Paraaortic lymph node (tissue), 1 donor: ENCODE results near the genes PAK1IP1 and TMEM170B.

- PRO-cap = no peak
These were observed 62.3 kb downstream of the GCNT2 start for GRCh38 chr6:10583206-10584066.

DNA sequence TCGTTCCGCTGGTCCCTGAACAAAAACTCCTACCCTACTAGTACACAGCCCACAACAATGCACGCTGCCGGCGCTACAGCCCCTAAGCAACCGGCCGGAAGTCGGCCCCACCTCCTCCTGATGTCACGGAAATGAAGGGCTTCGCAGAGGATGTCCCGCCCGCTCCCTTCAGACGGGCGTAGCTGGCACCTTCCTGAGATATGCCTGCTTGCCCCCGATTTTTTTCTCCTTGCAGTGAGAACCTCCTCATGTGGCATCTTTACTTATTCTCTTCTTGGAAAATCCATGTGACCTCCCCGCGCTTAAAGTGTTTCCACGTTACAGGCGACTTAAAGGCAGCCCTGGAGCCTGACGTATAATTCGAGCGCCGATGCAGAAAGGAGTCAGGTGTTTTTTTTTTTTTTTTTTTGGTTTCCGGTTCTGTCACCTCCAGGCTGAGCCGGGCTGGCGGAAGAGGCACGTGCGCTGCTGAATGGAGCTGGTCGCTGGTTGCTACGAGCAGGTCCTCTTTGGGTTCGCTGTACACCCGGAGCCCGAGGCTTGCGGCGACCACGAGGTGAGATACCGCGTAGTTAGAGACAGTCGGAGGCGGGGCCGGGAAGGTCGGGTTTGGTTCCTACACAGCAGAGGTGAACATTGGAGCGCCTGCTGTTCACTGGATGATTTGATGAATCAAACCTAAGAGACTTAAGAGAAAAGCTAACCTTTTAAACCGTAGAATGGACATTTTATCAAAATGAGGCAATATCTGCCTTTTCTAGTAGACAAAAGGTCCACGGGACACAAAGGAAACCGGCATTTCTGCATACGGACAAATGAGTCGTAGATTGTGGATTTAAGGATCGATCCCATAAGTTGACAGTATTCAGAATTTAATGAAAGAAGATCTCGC is at the start of gene PAK1IP1:
Gene PAK1IP1, plus strand, starts transcription at position 459 of the 892 bp plus-strand sequence.
- PRO-cap = bidirectional peak, plus-strand start at position 432 of the sequence, minus-strand start at position 103 of the sequence

DNA sequence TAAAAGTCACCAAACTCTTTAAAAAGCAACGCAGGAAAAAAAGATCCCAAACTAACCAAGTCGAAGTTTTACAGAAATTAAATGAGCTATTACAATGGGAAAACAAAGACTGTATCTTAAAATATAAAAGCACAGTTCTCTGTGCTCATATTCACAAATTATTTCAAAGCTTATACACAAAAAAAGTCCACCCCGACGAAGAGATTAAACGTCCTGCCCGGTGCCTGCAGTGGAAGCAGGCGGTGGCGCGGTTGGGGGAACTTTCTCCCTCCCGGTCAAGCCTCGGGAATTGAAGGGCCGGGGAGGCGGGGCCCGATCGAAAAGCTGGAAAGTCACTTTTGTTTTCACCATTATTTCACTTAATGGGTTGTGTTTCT is 1.1 kb downstream of the MAK start:
- PRO-cap = no peak

GRCh38 chr6:11042946-11044117 is 773 bp downstream of the ELOVL2 start:
- PRO-cap = no peak

DNA sequence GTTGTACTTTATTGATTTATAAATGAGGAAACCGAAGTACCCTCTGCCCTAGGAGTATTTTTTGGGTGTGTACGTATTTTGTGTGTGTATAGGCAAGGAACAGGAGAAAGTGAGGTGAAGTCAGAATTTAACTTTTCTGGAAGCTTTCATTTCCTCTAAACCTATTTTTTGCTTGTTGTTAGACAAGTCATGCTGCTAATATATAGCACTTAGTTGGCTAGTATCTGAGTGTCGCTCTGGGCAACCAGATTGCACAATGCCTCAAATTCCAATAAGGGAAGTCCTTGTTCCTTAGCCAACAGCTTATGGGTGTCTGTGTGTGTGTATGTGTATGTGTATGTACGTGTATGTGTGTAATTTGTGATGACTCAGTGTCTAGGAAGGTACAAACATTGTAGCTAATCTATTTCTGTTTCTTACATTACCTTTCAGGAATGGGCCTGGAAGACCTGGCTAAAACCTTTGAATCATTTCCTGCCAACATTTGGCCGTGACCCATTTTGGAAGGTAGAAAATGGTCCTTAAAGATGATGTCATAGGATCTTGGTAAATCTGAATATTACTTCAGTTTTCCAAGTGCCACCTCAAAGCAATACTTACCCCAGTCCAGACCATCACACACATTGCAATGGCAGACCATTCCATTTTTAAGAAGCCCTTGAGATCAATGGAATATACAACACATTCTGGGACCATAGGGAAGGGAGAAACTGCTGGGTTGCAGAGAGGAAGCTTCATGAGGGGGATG is 25.3 kb downstream of the NEDD9 start:
- PRO-cap = no peak

DNA sequence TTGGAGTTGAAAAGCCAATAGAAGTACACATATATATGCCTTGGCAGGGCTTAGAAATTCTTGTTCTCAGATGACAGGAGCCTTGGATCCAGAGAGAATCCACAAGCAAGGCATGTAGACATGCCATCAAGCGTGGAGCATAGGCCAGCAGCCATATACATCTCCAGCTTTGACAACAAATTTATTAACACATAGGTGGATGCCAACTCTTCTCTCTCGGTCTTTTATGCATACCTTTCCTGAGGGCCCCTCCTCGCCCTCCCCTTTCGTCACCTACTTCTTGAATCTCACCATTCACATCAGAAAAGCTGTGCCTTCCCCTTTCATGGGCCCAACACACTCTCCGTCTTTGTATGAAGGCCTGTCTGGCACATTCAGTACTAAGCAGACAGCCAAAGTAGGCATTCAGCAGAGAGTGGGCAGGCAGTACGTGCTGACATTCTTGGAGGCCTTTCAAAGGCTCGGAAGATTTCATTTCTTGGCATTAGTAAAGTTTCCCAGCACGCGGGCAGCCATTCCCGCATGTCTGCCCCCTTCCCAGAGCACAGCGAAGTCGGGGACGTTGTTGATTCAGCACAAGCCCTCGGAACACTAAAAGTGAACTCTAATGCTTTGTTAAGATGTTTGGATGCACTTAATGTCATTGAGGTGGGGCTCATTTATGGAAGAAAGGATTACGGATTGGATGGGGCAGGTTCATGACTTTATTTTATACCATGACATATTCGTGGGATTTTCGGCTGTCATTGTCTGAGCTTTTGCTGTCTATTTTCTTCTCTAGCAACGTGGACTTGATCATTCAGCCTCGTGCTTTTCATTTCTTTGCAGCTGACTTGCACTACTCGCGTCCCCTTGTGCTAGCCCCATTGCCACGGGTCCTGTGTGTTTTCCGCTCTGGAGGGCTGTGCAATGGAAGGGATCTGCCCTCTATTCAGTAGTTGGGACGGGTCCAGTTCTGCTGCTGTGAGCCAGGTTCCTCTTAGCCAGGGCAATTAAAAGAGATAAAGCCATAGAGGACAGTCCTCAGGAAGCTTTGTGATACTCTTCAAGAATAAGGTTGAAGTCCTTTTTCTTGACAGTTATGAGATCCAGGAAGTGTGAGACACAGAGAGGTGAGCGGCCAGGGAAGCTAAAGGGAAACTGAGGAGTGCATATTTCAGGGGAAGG is 17.9 kb downstream of the NEDD9 start:
- PRO-cap = unidirectional peak, minus-strand start at position 346 of the sequence

GRCh38 chr6:11218602-11219465 is 13.6 kb downstream of the NEDD9 start:
- PRO-cap = bidirectional peak, plus-strand start at chr6:11218920, minus-strand start at chr6:11218793

- PRO-cap = bidirectional peak, plus-strand start at chr6:11231031, minus-strand start at chr6:11230817
These were observed 1.8 kb downstream of the NEDD9 start for GRCh38 chr6:11230443-11231355.

GRCh38 chr6:11241716-11242307 is 9.3 kb upstream of the NEDD9 start:
- PRO-cap = no peak

DNA sequence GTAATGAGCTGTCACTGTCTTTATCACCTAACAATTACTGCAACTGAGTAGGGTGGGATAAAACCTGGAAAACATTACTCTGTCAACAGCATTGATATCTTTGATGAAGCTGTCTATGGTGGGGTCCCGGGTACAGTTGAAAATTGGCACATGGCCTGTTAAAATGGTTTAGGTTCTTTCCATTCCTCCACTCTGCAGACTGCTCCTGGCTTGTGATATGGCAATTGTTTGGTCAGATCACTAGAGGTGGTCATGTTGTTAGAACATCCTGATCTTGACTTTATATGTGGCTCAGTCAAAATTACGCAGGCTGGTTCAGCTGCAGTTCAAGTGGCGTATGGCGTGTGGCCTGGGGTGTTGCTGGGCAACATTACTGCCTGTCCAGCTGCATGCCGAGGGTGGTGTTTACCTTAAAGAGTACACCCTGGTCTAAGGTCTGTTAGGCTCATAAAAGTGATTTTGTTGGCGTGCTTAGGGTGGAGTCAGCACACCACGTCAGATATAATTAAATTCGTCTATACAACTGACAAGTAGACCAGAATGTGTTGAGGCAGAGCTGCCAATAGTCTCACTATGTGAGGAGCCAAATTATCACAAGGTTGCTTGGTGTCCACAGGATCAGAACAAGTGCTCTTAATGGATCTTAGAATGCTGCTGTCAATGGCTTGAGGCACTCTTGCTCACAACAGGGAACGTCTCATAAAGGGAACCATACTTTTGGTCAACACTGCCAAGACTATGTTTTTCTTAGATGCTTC is 55.6 kb upstream of the NEDD9 start:
- PRO-cap = no peak

DNA sequence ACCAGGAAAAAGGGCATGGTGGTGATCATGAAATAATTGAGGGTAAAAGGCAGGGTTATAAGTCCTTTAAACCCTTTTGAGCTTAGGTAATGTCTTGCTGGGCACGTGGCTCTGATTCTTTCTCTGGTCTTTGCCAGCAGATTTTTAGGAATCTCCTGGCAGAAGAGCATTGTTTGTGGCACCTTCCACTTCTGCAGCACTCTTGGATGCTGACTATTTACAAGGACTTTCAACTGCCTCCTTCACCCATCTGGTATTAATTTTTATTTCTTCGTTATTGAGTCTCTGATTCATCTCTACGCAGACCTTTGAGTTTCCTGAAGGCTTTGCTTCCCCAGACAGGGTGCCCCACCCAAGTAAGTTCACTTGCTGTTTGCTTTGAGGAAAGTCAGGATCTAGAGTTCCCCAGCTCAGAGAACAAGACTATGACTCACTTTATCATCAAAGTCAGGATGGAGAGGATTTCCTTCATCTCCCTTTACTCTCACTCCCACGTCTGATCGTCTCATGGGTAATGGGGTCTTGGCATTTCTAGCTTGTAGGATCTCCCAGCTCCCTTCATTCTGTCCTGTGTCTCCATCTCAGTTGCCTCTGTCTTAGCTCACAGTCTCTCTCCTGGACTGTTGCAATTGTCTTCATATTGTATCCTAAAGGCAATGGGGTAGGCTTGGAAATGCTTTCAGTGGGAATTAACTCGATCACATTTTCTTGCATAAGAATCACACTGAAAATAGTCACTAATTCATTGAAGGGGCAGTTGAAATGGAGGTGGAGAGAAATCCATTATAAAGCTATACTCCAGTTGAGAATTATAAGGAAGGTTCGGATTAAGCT is 83.7 kb upstream of the NEDD9 start:
- PRO-cap = no peak

DNA sequence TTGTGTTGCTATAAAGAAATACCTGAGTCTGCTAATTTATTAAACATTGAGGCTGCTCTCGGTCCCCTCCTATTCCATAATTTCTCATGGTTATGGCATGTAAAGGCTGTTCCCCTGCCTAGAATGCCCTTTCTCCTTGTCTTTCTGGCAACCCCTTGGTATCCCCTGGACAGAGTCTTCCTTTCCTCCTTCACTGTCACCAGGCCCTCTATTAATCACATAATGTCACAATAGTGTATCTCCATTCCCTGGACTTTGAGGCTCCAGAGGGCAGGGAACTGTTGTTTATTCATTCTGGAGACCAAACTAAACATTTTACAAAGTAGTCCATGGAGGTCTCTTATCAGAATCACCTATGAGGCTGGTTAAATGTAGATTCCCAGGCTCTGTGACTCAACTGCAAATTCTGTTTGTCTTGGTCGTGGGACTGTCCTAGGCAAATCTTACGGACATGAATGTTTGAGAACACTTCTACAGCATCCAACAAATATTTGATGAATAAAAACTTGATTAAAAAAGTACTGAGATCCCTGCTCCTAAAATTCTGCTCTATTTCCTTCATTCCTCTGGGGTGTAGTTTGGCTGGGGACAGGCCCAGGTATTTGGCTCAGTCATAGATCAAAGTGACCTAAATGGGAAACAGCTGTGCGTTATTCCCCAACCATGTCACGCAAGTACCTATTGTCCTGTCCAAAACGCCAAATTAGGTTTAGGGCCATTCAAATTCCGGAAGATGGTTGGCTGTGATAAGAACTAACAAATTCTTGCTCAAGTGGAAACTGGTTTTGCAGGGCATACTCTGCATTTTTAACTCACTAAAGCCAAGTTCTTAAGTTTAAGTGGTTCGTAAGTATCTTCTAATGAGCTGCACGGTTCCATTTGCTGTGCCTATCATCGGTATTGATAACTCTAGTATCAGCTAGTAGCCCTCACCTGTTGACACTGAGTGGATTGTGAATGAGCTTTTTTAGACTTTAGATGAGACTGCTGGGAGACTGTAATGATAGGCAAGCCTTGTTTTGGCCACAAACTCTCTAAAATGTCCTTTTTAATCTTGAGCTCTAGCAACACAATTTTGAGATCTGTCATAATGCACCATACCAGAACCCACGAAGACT is 147.7 kb upstream of the TMEM170B start:
- PRO-cap = unidirectional peak, plus-strand start at position 775 of the sequence

- PRO-cap = bidirectional peak, plus-strand start at chr6:11537768, minus-strand start at chr6:11537380
These were observed at the start of gene TMEM170B for GRCh38 chr6:11537143-11537879. Gene TMEM170B (plus strand): TSS chr6:11537749.

DNA sequence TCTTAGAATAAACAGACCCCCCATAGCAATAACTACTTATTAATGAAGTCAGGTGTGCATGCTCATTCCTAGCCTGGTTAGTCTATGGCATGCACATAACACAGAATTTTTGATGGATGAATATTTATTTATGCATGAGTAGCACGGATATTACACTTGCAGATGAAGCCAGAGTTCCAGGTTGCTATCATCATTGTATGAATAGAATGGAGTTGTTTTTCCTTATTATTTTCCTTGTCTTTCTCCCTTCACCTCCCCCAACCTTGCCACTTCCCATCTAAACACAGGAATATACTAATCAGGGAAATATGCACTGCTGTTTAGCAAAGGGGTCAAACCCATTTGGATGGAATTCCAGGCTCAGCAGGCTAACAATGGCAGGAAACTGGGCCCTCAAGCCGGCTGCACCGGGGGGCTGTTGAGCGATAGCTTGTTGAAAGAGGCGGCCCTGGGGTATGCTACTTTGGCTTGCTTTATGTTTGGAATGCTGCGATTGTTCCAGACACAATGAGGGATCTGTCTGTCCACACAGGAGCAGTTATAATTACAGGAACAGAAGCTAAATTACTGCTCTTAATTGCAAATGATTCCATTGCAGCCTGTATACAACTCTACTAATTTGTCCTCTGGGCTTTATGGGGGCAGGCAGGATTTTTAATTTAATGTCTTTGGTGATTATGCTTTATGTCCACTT is 112.7 kb downstream of the TMEM170B start:
- PRO-cap = no peak

- PRO-cap = no peak
These were observed 75.8 kb downstream of the ADTRP start for GRCh38 chr6:11702692-11703230.

DNA sequence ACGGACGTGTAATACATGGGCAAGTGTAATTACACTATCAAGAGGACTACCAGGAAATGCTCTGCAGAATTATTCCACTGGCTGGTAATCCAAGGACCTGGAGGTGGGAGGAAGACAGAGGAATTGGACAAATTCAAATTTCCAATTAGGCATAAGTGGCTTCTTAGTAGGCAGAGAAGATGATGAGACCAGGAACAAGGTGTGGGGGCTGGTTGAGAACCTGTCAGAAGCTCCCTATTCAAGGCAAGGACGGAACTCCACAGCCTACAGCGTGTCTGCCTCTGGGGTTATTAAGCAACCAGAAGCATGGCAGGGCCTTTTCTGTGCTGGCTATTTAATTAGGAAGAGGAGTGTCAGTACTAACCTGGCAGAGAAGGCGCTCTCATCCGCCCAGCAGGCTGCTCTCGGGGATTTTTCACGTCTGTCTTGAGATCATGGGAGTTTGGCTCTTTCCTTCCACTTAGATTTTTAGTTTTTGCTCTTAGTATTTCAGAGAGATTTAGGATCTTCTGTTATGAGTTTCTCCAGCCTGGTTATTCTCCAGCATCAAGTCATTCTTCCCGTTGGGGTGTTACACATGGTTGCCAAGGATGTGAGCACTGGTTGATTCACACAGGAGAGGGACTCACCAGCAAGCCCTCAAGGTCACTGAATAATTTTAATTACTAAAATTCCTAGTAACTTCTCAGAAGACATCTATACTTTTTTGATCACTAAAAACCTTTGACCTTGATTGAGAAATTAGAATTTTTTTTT is 23.9 kb downstream of the ADTRP start:
- PRO-cap = no peak

GRCh38 chr6:11902395-11902926 is 109.7 kb upstream of the HIVEP1 start:
- PRO-cap = no peak

GRCh38 chr6:12120200-12120794 is 108.2 kb downstream of the HIVEP1 start:
- PRO-cap = no peak

- PRO-cap = no peak
These were observed 1.9 kb upstream of the EDN1 start for GRCh38 chr6:12288249-12288624.

- PRO-cap = no peak
These were observed 23.1 kb downstream of the EDN1 start for GRCh38 chr6:12313295-12313723.